Measurements from ENCODE around the genes MAPK11 and SBF1.

- RRBS = no CpG with 5 or more reads among the region's 66 CpGs
Observed at GRCh38 chr22:50197021-50198384, 3.3 kb upstream of the SELENOO start.

DNA sequence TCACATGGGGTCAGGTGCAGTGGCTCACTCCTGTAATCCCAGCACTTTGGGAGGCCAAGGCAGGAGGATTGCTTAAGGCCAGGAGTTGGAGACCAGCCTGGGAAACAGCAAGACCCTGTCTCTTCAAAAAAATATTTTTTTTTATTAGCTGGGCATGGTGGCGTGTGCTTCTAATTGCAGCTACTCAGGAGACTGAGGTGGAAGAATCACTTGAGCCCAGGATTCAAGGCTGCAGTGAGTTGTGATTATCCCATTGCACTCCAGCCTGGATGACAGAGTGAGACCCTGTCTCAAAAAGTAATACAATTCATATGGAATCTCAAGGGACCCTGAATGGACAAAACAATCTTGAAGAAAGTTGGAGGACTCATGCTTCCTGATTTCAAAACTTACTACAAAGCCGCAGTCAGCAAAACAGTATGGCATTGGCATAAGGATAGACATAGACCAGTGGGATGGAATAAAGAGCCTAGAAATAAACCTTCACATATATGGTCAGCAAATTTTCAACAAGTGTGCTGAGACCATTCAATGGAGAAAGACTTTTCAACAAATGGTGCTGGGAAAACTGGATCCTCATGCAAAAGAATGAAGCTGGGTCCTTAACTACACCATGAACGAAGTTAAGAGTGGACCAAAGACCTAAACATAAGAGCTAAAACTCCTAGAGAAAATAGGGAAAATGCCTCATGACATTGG lies 2.4 kb downstream of the SELENOO start:
- RRBS = no CpG with 5 or more reads among the region's 3 CpGs

- RRBS = 1% methylated on average over 65 of the region's 118 CpGs
Observed at GRCh38 chr22:50269595-50270818, at the start of gene MAPK11. MAPK11 (minus strand) TSS chr22:50270380.

- RRBS = 2% methylated on average over 12 of the region's 16 CpGs
Observed at GRCh38 chr22:50270819-50271057, 558 bp upstream of the MAPK11 start.

DNA sequence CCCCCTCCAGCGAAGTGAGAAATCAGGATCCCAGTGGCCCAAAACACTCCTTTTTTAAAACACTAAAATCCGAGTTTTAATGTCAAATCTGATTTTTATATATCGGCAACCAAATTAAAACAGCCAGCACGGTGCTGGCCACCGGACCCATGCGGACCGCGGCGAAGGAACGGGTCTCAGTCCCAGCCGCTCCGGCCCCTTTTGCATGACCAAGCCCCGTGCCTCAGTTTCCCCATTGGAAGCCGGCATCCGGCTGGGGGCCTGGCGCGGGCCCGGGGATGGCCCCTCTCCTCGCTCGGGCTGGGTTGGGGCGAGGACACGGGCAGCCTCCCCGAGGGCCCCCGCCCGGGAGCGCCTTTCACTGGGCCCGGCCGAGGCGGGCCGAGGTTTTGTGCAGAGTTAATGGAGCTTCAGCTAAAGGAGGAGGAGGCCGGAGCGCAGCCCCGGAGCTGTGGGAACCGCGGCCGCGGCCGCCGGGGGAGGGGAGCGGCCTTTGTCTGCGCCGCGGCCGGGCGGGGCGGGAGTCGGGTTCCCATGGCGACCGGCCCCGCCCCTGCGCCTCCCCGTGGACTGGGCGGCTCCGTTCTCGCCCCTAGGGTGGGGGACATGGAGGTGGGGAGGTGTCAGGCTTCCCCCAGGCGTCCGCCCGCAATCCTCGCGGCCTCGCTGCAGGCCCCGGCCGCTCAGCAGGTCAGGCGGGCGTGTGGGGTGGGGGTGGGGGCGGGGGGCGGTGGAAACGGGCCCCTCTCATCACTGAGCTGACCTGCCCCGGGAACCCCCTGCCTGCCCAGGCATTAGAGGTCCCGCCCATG lies 1.3 kb upstream of the MAPK11 start:
- RRBS = 37% methylated on average over 22 of the region's 70 CpGs

DNA sequence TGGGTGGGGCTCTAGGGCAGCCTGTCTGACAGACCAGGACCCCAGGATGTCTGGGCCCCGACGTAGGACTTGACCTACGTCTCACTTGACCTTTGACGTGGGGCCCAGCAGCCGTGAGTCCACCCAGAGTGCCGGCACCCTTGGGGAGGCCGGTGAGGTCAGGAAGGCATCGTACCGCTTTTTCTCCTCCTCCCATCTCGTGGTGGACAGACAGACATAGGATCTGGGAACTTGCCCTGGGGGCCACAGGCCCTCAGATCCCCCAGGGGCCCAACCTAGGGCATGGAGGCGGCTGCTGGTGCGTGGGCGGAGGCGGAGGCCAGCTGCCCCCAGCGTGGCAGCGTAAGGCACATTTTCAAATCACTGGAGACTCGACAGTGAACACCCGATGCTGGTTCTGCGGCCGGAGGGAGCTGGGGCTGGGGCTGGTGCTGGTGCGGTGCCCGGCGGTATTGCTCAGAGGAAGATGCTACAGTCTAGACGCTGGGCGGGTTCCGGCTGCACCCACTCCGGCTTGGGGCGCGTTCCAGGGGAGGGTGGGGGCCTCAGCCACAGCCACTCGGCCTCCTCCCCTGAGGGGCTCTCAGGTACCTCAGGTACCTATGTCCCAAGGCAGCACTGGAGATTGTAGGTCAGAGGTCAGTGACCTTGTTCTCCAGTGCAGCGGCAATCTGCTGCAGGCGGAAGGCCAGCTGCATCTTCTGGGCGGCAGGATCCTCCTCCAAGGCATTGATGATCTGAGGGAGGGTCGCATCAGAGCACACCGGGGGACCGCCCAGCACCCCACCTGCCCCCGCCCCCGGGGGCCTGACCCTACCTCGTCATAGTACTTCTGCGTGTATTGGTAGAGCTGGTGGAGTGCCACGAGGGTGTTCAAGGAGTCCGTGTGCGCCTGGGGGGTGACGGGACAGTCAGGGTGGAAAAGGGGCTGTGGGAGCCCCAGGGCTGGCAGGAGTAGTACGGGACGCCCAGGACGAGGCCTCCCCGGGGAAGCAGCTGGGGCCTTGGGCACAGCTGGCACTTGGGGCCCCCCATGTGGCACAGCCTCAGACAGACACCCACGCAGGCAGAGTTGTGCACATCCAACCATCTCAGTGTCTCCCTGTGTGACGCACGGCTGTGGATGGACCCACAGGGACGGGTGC lies 5.3 kb upstream of the MAPK11 start:
- RRBS = 96% methylated on average over 10 of the region's 52 CpGs

DNA sequence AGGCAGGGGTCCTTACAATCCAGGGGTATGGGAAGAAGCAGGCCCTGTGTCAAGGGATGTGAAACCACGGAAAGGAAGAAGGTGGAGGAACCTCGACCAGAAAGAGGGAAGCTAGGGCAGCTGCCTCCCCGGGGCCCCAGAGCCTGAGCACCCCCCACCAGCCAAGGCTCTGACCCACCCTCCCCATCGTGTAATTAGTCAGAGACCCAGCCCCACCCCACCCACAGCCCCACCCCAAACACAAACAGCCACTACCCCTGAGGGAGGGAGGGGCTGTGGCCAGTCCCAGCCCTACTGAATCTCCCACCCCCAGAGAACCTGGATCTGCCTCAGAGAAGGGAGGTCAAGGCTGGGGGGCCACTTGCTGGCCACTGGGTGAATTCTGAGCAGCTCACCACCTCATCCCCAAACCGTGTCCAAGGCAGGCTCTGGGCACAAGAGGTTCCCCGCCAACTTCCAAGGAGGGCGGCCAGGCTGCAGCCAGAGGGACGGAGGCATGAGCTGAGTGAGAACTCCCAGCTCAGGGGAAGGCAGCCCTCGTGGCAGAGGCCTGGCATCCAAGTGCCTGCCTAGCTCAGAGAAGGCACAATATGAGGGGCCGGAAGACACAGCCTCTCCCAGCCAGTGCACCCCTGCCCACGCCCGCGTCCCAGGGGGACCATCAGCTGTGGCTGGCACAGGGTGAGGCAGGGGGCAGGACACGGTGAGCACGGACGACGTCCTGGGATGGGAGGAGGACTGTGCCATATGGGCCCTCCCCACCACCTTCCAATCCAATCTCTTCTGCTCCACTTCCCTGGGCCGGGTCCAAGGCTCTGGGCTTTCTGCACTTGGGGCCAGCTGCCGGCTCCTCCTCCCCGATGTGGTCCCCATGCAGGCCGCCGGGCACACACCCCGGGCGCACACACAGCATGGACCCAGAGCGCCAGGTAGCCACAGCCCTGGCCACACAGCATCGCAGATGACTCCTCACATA lies 2.7 kb downstream of the PLXNB2 start:
- RRBS = 90% methylated on average over 5 of the region's 26 CpGs

- RRBS = no CpG with 5 or more reads among the region's 2 CpGs
Observed at GRCh38 chr22:50400565-50401043, 57.5 kb downstream of the PPP6R2 start.

GRCh38 chr22:50436428-50437328 lies 38.2 kb downstream of the SBF1 start:
- RRBS = over 99% methylated on average over 4 of the region's 41 CpGs

- RRBS = no CpG with 5 or more reads among the region's 7 CpGs
Observed at GRCh38 chr22:50446131-50446480, 28.7 kb downstream of the SBF1 start.

DNA sequence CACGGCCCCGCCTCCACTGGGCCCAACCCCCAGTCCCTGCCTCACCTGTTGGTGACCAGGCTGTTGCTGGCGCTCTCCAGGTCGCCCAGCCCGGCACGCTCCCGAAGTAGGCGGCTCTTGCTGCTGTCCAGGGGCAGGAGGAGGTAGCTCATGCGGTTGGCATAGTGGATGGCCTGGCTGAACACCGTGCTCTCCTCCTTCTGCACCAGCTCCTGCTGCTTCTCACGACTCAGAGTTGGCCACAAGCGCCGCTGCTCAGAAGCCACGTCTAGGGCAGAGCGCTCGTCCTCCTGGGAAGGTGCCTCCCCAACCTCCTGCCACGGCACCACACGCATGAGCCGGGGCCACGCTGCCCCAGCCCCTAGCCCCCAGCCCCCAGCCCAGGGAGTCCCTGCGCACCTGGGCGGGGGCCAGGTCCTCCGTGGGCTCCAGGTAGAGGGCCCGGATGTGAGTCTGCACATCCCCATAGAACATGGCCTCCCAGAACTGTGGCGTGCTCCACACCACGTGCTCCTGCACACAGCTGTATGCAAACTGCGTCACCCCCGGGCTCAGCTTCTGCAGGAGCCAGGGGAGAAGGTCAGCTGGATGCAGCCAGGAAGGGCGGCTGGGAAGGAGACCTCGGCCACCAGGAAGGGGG lies 12.6 kb downstream of the SBF1 start:
- RRBS = 100% methylated on average over 2 of the region's 30 CpGs

- RRBS = no CpG with 5 or more reads among the region's 9 CpGs
Observed at GRCh38 chr22:50470453-50471194, 4.2 kb downstream of the SBF1 start.

GRCh38 chr22:50474897-50475511 lies at the start of gene SBF1:
SBF1 (minus strand) TSS chr22:50475035.
- RRBS = under 1% methylated on average over 11 of the region's 67 CpGs

DNA sequence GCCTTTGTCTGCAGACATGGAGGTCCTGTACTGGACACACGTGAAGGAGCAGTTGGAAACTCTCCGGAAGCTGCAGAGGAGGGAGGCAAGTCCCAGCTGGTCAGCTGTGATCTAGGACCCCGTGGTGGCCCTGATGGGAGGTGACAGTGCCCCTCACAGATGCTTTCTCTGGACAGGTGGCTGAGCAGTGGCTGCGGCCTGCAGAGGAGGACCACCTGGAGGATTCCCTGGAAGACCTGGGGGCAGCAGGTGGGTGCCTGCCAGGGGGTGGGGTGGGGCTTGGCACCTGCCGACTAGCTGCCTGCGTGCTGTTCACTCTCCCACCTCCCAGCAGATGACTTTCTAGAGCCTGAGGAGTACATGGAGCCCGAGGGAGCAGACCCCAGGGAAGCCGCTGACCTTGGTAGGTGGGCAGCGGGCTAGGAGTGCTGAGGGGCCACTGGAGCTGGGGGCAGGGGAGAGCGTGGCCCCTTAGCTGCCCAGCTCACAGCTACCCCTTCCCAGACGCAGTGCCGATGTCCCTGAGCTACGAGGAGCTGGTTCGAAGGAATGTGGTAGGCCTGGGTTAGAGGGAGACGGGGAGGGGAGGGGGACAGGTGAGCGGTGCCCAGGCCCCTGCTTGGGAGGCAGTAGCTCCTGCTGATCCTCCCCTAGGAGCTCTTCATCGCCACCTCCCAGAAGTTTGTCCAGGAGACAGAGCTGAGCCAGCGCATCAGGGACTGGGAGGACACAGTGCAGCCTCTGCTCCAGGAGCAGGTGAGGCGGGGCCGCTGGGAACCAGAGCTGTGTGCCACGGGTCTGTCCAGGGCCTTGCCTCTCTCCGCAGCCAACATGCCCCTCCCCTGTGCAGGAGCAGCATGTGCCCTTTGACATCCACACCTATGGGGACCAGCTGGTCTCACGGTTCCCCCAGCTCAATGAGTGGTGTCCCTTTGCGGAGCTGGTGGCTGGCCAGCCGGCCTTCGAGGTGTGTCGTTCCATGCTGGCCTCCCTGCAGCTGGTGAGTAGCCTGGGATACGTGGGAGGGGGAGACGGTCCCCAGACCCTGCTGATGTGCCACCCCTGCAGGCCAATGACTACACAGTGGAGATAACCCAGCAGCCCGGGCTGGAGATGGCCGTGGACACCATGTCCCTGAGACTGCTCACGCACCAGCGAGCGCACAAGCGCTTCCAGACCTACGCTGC lies 2.8 kb downstream of the SCO2 start:
- RRBS = no CpG with 5 or more reads among the region's 36 CpGs

GRCh38 chr22:50541644-50542042 lies 4.1 kb upstream of the KLHDC7B start:
- RRBS = no CpG with 5 or more reads among the region's 5 CpGs

DNA sequence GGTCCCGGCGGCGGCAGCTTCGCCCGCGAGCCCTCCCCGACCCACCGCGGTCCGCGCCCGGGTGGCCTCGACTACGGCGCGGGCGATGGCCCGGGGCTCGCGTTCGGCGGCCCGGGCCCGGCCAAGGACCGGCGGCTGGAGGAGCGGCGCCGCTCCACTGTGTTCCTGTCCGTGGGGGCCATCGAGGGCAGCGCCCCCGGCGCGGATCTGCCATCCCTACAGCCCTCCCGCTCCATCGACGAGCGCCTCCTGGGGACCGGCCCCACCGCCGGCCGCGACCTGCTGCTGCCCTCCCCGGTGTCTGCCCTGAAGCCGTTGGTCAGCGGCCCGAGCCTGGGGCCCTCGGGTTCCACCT lies 17.3 kb upstream of the ACR start:
- RRBS = 96% methylated on average over 16 of the region's 49 CpGs

Measured in HCT116 (cell line).